ENCODE results near the genes TACC3, FGFR3 and LETM1.

- PRO-cap, result no peak
Observed at GRCh38 chr4:1541637-1542382, 135.6 kb upstream of the NKX1-1 start.

DNA sequence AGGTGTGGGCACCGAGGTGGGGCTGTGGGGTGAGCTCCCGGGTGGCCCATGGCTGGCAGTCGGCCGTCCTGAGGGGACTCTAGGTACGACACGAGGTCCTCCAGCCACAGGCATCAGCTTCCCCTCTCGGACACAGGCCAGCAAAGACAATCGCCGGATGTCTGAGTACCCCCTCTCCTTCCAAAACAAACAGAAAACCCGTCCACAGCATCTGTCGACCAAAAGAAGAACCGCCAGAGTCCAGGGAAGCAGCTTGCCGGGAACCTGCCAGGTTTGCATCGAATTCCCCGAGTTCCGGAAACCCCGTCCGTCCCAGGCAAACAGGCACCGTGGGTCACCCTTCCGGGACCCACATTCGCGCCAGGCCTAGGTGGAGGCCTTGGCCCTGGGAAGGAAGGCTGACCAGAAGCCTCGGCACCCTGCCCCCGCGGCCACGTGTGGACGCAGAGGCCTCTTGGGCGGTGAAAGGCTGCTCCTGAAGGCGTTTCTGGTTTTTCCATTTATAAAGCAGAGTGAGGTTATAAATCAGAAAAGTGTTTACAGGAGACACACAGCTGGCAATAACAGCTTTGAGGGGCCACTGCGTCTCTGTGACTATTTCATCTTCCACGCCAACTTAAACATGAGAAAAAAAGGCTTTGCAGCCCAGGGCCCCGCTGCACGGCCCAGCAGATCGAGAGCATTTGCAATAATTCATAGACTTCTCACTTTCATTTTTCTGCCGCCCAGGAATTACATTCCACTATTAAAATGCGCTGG lies 135.8 kb downstream of the FAM53A start:
- PRO-cap, result no peak

DNA sequence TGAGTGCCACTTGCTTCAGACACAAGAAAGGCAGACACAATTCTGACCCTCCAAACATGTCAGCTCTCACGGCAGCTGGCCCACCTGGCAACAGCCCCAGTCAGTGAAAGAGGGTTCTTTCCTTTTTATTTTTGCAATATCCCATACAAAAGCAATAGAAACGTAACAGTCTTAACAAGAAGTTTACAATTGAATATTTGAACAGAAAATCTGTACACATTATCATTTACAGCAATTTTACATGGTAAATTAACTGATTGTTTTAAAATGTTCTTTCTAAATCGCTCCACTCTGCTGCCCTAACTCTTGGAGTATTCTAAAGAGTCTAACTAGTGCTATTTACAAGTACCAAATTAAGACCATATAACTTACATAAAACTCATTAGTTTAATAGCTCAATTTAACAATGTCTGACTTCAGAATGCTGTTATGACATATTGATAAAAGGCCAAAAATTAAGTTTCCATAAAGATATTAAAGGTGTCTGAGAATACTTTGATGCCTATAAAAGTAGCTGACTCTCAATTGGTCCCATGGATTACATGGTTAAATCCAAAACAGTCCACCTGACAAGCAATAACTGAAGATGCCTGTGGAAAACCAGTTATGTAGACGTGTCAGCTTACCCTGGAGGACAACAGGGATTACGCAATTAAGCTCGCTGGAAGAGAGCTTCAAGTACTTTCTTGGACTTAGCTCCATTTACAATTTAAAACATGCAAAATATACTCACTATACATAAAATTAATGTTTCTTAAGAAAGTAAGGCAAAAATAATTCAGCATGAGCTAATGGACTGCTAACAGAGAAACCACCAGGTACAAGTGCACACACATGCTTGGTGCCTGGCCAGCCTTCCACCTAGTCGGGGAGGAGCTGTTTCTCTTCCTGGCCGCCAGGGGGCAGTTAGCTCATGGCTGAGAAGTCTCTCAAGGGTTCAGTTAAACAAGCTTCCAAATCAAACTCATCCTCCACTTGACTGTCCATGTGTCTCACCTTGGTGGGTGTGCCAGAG lies 8.9 kb upstream of the FAM53A start:
- PRO-cap, result no peak

- PRO-cap, result bidirectional peak, plus-strand start at chr4:1721522, minus-strand start at chr4:1721323
Observed at GRCh38 chr4:1721413-1721837, at the start of gene TACC3. TACC3 (plus strand) TSS chr4:1721521.

- PRO-cap, result no peak
Observed at GRCh38 chr4:1737095-1738070, 16.1 kb downstream of the TACC3 start.

- PRO-cap, result unidirectional peak, minus-strand start at chr4:1792883; bidirectional peak, plus-strand start at chr4:1793293, minus-strand start at chr4:1793118
Observed at GRCh38 chr4:1792470-1793402, at the start of gene FGFR3. FGFR3 (plus strand) TSS chr4:1793293.

DNA sequence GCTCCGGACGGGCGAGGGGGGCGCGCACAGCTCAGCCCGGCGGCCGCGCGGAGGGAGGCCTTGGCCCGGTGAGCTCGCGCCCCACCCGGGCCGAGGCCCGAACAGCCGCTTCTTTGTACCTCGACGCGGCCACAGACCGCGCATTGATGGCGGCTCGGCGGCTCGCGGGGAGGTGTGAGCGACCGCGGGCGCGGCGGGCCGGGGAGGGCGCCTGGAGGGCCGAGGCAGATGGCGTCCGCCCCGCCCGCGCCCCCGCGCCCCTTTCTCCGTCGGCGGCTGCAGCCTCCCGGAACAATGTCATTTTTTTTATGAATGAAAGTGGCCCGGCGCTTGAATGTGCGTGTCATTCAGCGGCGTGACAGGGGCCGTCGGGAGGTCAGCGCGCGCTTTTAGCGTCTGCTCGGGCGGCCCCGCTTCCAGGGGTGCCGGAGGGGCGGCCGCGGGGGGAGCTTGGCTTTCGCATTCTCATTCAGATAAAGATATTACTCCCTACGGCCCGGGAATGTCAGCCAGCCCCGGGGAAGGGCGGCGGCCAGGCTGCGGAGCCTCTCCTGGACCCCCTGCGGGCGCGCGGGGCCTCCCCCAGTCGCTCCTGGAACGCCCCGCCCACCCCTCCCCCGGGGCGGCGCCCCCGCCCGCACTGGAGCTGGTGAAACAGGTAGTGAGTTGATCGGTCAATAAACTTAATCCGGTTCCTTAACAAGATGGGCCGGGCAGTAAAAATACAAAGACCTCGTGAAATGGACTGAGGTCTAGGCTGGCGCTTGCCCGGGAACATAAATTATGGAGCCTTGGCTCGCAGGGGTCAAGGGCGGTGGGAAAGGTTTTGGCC lies 1.9 kb downstream of the FGFR3 start:
- PRO-cap, result unidirectional peak, minus-strand start at position 594 of the sequence

DNA sequence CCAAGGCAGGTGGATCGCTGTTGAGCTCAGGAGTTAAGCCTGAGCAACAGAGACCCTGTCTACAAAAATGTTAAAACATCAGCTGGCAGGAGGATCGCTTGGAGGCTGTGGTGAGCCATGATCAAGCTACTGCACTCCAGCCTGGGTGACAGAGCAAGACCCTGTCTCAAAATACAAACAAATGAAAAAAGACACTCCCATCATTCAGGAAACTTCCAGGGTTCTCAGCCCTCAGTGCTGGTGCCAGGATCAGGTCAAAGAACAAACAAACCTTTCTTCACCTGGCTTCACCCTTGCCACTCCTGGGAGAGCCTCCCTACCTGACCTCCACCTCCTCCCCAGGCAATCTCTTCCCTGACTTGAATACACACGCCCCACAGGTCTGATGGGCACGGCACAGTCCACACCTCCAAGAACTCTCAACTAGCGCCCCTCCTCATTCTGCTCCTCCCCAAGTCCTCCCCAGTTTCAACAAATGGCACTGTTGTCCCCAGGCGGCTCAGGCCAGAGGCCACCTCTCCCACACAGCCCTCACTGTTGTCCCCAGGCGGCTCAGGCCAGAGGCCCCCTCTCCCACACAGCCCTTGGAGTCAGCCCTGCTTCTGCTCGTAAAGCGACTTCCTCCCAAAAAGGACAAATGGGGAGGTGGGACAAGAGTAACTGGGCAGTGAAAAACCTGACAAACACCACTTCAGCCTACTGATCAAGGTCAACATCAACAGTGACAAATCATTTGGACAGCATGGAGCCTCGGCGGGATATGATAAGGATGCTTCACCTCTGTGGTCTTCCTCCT lies 3.1 kb downstream of the LETM1 start:
- PRO-cap, result no peak

DNA sequence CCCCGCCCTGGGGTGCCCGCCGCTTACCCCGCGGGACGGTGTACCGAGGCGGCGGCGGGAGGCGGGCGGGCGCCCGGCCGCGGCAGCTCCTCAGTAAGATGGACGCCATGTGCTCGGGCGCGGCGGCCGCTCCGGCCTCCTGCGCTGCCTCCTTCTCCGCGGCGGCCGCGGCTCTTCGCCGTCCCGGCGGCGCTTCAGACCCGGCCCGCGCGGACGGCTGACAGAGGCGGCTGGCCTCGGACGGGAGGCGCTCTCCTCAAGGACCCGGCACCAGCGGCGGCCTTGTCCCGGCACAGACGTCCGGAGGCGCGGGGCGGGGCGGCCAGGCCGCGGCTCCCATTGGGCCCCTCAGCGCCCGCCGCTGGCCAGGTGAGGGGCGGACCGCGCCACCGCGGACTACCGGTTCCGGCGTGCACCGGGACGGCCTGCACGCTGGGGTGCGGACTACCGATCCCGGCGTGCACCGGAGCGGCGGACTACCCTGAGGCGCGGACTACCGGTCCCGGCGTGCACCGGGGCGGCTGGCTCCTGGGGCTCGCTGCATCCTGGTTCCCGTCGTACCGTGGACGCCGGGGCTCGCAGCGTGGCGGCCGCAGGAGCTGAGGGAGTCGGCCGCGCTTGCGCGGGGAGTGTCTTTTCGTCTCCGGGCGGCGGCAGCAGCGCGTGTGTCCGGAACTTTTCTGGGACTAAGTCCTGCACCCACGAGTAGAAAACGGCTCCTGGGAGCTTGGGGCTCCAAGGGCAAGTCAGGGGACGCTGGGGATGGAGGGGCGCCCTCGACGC lies at the start of gene LETM1:
TSS of gene LETM1 (minus strand) at position 315 of the 783 bp plus-strand sequence.
- PRO-cap, result bidirectional peak, plus-strand start at position 558 of the sequence, minus-strand start at position 302 of the sequence

- PRO-cap, result no peak
Observed at GRCh38 chr4:1856625-1857392, 853 bp upstream of the LETM1 start.

DNA sequence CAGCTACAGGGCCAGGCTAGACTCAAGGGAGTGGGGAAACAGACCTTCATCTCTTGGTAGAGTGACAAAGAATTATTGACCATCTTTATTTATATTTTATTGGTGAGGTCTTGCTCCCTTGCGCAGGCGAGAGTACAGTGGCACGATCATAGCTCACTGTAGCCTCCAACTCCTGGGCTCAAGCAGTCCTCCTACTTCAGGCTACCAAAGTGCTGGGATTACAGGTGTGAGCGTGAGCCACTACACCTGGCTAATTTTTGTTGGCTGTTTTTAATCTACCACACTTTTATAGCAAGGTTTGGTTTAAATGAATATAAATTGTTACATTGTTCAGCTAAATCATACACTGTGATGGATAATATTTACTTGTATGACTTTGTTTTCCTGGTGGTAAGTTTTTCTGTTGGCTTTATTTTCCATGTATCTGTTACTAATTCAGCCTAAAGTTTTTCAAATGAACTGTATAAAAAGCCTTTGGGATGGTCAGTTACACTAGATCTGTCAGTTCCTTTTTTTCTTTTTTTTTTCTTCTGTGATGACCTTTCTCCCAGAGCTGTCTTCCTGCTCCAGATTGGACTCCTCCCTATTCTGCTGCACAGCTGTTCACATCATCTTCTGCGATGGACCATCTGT lies 16.3 kb downstream of the NSD2 start:
- PRO-cap, result no peak

DNA sequence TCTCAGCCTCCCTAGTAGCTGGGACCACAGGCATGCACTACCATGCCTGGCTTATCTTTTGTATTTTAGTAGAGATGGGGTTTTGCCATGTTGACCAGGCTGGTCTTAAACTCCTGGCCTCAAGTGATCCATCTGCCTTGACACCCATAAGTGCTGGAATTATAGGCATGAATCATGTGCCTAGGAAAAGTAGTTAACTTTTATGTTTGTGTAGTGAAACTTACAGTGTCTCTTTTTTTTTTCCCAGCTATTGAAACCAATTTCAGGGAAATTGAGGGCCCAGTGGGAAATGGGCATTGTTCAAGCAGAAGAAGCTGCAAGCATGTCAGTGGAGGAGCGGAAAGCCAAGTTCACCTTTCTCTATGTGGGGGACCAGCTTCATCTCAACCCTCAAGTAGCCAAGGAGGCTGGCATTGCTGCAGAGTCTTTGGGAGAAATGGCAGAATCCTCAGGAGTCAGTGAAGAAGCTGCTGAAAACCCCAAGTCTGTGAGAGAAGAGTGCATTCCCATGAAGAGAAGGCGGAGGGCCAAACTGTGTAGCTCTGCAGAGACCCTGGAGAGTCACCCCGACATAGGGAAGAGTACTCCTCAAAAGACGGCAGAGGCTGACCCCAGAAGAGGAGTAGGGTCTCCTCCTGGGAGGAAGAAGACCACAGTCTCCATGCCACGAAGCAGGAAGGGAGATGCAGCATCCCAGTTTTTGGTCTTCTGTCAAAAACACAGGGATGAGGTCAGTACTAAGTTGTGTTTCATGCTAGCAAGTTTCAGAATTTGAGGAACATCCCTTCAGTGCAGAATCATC lies 46.9 kb downstream of the NSD2 start:
- PRO-cap, result no peak

GRCh38 chr4:1939557-1939980 lies 68.4 kb downstream of the NSD2 start:
- PRO-cap, result no peak

- PRO-cap, result no peak
Observed at GRCh38 chr4:1975153-1975618, 33.6 kb downstream of the NELFA start.

- PRO-cap, result no peak
Observed at GRCh38 chr4:2036136-2036740, 5.6 kb upstream of the C4orf48 start.

- PRO-cap, result no peak
Observed at GRCh38 chr4:2141540-2142845, 82.9 kb downstream of the NAT8L start.

DNA sequence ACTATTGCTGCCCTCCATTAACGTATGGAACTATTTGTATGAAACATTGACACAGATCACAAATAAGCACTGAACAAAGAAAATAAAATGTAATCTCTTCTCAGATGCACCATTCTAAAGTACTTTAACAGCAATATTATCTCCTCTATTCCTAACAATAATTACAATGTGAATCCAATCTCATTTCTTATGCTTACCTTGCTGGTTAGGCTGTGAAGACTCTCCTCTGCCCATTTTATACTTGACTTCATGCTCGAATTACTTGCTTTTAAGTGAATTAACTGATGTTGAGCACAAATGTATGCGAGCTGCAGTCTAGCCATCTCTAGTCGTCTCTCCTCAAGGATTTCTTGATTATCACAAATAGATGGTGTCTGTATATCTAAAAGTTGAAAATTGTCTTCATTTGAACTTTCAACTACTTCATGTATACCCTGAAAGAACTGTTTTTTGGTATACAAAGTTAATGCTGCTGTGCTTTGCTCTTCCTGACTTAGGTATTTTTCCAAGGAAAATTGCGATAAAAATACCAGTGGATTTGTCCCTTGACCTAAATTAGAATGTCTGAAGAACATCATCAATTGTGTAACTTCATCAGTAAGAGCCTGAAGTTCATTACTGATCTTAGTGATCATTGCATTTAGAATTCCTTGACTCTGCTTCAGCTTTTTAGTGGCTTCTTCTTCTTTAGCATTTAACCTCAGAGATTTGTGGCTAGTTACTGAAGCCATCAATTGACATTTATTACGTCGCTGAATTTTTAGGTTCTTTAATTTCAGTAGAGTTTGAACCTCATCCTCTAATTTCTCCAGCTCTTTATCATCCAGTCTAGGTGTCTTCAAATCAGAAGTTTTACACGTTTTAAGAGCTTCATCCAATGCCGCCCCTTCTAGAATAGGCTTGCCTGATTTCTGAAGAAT lies 1.8 kb downstream of the HAUS3 start:
- PRO-cap, result no peak

DNA sequence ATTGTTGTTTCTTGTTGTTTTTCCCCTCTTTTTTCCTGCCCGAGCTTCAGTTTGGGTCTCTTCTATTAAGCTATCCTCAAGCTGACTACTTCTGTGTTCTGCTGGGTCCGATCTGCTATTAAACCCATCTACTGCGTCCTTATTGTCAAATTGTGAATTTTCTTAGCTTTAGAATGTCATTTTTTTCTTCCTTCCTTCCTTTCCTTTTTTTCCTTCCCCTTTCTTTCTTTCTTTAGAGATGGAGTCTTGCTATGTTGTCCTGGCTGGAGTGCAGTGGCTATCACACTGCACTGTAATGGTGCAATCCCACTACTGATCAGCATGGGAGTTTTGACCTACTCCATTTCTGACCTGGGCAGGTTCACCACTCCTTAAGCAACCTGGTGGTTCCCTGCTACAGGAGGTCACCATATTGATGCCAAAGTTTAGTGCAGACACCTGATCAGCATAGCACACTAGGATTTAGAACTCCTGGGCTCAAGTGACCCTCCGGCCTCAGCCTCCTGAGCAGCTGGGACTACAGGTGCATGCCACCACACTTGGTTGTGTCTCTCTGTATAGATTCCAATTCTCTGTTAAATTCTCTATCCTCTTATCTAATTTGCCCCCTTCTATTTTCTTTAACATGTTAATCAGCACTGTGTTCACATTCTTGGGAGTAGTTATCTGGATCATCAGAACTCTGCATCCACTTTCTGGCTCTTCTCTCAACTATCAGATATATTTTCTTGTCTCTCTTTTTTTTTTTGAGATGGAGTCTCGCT lies 54.2 kb upstream of the MXD4 start:
- PRO-cap, result no peak

- PRO-cap, result no peak
Observed at GRCh38 chr4:2389651-2390081, 28.8 kb downstream of the ZFYVE28 start.

GRCh38 chr4:2406816-2407404 lies 11.5 kb downstream of the ZFYVE28 start:
- PRO-cap, result no peak